Epithelial cell of alveolus of lung (primary cell): ENCODE data around the genes EVPL and UBALD2.

DNA sequence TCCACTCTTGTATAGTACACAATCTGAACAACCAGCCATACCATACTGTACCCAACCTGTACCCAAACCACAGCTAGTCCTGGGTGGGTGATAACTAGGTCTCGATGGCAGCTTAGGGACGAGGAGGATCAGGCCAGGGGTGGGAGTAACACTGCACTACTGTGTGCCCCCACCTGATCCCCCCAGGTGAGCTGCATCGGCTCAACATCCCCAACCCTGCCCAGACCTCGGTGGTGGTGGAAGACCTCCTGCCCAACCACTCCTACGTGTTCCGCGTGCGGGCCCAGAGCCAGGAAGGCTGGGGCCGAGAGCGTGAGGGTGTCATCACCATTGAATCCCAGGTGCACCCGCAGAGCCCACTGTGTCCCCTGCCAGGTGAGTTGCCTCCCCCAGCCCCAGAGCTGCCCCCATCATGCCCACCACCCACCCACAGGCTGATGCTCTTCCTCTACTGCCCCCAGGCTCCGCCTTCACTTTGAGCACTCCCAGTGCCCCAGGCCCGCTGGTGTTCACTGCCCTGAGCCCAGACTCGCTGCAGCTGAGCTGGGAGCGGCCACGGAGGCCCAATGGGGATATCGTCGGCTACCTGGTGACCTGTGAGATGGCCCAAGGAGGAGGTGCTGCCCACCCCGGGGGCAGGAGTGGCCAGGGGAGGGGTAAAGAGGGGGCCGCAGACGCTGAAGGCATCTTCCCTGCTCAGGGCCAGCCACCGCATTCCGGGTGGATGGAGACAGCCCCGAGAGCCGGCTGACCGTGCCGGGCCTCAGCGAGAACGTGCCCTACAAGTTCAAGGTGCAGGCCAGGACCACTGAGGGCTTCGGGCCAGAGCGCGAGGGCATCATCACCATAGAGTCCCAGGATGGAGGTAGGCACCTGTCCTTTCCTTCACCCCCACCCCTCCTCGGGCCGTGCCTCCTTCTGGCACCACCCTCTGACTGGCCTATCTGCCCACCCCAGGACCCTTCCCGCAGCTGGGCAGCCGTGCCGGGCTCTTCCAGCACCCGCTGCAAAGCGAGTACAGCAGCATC, 8.4 kb downstream of the GALK1 start:
- RAMPAGE, long total RNA, result no peak
- RRBS, result 89% methylated on average over 3 of the region's 39 CpGs

DNA sequence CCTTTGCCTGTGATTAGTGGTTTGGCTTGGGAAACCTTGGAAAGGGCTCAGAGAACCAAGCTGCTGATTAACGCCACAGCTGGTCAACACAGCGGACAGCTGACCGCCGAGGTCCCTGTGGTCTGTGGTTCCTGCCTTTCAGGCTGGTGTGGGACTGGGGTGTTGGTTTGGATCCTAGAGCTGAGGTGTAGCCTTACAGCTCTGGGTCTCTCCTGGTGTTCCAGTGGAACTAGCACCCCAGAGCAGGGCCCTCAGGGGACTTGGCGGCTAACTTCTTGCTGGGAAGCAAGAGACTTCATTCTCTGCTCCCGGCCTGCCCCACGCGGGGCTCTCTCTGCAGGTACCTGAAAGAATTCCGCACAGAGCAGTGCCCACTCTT, 24.8 kb downstream of the UNK start:
- RAMPAGE, long total RNA, result no peak
- RRBS, result no CpG with 5 or more reads among the region's 9 CpGs

DNA sequence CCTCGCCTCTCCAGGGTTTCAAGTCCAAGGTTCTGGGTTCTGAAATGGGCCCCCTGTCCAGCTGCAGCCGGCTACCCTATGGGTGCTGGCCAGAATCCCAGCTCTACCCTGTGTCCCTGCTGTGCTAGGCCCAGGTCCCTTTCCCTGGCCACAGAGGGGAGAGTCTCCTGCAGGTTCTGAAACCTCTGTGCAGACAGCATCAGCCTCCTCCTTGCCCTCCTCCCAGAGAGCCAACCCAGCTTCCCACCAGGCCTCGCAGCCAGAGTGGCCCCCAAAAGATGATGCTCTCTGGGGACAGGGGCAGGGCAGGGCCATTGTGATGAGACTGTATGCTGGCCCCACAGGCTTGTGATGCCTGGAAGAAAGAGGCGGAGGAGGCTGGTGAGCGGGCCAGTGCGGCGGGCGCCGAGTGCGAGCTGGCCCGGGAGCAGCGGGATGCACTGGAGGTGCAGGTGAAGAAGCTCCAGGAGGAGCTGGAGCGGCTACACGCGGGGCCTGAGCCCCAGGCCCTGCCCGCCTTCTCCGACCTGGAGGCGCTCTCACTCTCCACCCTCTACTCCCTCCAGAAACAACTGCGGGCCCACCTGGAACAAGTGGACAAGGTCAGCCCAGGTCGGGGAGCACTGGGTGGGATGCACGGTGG, 21.2 kb downstream of the UNC13D start:
- RAMPAGE, long total RNA, result no peak
- RRBS, result no CpG with 5 or more reads among the region's 21 CpGs

GRCh38 chr17:75835236-75835514, 9.0 kb downstream of the UNC13D start:
- RAMPAGE, long total RNA, result no peak
- RRBS, result 7% methylated on average over 2 of the region's 14 CpGs

DNA sequence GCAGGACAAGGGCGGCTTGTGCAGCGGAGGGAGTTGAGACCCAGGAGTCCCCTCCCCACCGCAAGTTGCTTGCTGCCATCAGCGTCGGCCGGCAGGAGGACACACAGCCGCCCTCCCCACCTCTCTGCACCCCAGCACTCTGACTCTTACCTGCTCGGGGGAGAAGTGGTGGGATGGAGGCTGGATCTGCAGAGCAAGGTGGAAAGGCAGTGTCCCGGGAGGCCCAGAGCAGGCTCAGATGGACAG, 947 bp downstream of the UNC13D start:
- RAMPAGE, long total RNA, result no peak
- RRBS, result 54% methylated on average over 1 of the region's 9 CpGs

DNA sequence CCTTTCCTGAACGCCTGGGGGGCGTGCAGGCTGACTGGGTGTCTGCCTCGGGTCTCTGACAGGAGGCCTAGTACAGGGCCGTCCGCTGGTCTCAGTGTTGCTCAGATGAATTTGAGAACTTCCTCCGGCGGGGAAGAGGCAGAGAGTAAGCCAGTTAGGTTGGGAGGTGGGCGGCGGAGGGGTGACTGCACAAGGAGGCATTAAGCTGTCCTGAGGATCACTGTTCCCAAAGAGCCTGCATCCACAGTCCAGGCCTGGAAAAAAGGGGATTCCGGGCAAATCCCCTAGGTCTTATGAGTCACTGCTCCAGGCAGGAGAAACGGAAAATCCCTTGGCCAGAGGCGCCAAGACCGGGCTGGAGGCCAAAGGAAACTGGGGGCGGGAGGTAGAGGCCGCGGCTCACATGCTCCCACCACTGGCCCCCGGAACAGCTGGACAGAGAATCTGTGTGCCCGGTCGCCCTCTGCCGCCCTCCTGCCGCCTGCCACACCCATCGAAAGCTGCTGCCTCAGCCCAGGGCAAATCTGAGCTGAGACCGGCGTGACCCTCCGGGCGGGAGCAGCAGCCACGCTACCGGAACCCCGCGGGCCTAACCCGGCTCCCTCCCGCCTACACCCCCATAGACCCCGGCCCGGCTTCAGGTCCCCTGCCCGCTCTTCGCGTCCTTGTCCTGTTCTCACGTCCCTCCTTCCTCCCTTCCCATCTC, 1.2 kb downstream of the TRIM47 start:
- RAMPAGE, long total RNA, result no peak
- RRBS, result 2% methylated on average over 13 of the region's 38 CpGs

DNA sequence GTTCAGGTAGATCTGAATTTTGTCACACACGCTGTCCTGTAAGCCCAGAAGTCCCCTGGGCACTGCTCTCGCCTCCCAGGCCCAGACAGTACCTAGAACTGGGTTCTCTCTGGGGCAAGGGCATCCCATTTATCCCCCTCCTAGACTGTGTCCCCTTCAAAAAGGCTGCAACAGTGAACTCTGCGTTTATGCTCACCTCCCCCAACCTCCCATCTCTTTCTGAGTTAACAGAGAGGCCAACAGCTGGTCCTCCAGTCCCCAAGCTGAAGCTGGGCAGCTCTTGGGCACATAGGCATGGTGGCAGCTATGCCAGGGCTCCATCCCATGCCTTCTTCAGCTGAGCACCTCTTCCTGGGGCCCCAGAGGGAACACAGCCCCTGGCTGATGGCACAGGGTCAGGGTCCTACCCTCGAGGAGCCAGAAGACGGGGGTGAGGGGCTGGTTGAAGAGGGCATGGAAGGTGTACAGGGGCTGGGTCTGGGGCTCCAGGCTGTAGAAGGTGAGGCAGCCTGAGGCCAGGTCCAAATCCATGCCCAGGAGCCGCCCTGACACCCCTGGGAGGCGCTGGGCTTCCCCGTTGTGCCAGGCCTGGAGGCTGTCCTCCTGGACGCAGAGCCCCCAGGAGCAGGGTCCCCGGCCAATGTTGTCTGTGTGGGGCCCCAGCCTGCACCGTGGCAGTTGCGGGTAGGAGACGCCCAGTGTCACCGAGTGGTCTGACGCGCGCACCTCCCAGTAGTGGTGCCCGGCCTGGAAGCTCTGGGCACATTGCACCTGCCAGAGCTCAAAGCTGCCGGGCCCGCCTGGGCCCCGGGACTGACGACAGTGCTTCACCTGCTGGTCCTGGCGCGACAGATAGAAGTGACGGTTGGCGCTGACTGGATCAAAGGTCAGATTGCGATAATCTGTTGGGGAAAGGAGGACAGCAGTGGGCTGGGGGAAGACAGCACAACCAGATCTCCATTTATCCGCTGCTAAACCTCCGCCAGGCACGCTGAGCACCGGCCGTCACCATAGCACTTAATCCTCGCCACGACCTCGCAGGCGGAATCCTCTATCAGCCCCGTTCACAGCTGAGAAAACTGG, 6.0 kb downstream of the TRIM65 start:
- RAMPAGE, long total RNA, result no peak
- RRBS, result 67% methylated on average over 1 of the region's 37 CpGs

- RAMPAGE, long total RNA, result no peak
- RRBS, result 90% methylated on average over 3 of the region's 17 CpGs
Measured at GRCh38 chr17:76001055-76001708, 527 bp downstream of the CDK3 start.

DNA sequence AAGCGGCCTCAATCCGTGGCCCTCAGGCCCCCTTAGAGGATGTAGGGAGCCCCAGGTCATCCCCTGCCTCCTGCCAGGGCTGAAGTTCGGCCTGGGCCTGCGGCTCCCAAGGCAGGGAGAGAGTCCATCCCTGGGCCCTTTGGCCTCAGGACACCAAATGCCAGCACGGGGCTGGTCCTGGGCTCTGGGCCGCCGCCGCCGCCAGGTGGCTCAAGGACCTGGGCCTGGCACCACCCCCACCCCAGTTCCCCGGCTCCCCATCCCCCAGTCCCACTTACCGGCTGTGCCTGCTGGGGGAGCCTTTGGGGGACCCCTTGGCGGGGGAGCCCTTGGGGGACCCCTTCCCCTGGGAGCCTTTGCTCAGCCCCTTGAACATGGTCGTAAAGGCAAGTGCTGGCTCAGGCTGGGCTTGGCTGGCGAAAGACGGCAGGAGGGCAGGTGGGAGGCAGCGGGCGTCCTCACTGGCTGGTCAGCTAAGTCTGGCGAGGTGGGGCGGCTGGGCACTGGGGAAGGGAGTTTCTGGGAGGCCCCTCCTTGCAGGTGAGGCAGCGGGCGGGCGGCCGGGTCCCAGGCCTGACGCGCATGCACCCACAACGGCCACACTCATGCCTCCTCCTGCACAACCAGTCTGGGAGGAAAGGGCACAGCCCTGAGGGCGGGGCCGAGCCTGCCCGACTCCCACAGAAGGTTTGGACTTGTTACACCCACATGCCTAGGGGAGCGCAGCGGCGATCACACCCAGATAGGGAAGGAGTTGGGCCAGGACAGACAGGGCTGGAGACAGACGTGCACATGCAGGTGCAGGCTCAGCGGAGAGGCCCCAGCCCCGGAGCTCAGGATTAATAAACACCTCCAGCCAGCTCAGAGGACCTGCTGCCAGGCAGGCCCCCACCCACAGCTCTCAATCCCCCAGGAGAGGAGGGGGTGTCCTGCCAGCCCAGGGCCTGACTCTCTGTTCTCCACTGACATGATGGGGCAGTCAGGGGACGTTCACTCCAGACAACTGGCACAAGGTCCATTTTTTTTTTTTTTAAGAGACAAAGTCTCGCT, at the start of gene EVPL:
Gene EVPL, minus strand, starts transcription at position 484 of the 1,050 bp plus-strand sequence.
- RAMPAGE, long total RNA, result no peak
- RRBS, result no CpG with 5 or more reads among the region's 37 CpGs

DNA sequence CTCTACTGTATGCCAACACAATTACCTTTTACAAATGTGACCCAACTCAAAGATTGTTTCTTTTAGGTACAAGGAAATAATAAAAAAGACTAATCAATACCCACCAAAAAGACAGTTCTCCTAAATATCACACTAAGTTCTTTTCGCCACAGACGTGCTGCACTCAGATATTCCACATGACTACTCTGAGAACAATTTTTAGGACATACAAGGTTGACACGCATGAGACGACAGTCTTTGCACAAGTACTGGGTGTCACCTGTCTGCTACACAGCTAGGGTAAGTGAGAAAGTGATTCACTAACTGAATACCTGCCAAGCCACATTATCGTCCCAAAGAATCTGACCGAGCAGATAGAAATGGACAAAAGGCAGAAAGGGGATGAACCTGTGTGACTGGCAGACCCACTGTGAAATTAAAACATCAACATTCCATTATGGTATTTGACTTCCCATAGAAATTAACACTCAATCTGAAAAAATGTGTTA, 21.3 kb downstream of the SRP68 start:
- RAMPAGE, long total RNA, result no peak
- RRBS, result no CpG with 5 or more reads among the region's 6 CpGs

- RAMPAGE, long total RNA, result no peak
- RRBS, result no CpG with 5 or more reads among the region's 14 CpGs
Measured at GRCh38 chr17:76091527-76091929, 12.1 kb downstream of the EXOC7 start.

DNA sequence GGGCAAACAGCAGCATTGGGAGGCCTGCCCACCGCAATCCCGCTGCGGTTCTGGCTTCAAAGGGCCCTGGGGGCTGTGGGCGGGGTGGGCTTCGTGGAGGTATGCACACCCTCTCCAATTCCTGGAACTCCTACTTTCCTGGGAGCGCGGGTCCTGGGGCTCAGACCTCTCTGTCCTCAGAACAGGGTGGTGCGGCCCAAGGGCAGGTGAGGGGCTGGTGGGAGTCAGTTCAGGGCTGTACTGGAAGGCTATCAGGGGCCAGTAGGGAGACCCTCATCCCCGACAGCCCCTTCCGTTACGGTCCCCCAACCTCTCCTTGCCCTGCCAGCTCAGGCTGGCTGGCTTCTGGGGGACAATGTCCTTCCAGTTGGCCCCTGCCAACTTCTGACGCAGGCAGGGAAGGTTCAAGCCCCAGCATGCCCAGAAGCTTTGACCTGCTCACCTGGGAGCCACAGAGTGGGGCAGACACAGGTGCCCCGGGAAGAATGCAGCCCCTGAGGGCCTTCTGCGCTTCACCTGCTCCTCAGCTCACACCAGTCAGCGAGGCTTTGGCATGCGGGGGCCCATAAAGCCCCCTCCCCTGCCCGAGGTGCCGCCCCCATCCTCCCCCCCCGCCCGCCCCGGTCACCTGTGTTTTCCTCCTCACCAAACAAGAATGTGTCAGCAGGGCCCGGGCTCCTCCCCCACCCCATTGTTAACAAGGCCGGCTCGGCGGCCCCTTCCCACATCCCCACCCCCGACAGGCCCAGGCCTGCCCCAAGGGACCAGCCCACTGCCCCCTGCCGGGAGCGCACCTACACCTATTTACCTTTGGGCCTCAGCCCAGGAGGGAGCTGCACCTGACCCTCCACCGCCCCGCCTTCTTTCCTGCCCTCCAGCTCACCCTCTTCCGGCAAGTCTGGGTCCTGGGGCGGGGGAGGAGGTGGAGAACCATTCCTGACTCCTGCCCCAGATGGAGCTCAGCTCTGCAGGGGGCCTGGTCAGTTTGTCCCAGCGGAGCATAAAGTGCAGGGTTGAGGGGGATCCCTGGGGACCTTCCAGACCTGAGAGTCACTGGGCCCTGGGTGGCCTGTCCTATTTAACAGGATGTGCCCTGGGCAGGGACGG, 8.7 kb downstream of the FOXJ1 start:
- RAMPAGE, long total RNA, result no peak
- RRBS, result 3% methylated on average over 5 of the region's 34 CpGs

DNA sequence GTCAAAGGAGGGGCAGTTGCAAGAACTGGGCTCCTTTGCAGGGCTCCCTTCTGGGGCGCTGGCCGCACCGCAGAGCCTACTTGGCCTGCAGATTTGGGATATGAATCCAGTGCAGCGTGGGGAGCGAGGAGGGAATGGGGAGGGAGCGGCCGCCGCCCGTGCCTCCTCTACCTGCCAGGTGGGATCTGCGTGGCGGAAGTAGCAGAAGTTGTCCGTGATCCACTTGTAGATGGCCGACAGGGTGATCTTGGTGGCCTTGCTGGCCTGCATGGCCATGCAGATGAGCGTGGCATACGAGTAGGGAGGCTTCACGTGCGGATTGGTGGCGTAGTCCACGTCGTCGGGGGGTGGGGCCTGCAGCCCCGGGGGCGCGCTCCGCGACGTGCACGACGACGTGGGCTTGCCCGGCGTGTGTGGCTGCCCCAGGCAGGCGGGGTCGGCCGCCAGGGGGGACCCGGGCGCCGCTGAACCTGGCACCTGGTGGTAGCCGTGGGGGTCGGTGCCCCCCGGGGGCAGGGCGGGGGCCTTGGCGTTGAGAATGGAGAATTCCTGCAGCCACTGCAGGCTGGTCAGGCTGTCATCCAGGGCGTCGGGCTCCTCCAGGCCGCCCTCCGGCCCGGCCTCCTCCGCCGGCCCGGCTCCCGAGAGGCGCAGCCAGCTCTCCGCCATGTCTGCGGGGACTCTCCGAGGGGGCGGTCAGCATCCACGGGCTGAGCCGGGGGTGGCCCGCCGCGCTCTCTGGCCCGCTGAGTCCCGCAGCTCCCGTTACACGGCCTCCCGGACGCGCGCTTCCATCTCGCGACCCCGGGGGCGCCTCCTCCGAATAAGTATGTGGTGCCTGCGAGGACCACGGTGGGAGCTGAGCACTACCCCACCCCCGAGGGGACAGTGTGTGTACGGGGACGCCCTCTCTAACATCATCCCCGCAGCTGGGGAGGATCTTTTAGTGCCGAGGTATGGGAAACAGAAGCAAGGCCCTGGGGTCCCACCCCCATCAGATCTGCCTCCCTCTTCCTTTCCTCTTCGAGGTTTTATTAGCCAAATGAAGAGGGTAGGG, 990 bp downstream of the FOXJ1 start:
- RAMPAGE, long total RNA, result no peak
- RRBS, result 2% methylated on average over 36 of the region's 83 CpGs

GRCh38 chr17:76145004-76146031, 4.3 kb upstream of the FOXJ1 start:
- RAMPAGE, long total RNA, result no peak
- RRBS, result no CpG with 5 or more reads among the region's 27 CpGs

- RAMPAGE, long total RNA, result no peak
- RRBS, result no CpG with 5 or more reads among the region's 7 CpGs
Measured at GRCh38 chr17:76151663-76152242, 10.7 kb upstream of the FOXJ1 start.

DNA sequence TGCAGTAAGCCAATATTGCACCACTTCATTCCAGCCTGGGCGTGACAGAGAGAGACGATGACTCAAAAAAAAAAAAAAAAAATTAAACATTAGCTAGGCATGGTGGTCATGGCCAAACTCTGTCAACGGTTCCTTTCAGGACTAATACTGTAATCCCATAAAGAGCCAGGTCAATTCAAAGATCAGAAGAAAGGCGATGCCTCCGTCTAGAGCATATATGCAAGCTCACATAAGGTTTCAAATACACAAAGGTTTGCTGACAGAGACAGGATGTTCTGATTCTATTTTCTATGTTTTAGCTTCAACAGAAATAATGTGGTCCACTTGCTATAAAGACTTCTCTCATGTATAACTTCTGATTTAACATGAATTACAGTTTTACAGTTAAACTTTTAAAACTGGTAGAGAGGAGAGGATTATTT, 2.3 kb downstream of the RNF157 start:
- RAMPAGE, long total RNA, result no peak
- RRBS, result no CpG with 5 or more reads among the region's 5 CpGs

DNA sequence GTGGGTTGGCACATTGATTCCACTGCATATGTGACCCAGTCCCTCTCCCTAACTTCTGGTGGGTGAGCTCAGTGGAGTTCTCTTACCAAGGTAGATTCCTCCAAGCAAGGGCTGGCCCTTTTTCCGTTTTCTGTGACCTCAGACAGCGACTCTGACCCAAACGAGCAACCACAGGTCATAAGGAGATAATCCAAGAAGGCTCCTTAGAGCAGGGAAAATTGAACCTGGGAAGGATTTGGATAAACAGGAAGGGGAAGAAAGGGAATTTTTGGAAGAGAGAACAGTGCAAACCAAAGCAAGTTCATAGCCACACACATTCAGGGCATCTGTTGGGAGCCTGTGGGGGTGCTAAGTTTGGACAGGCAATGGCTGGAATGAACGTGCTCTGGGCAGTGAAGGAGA, 9.6 kb upstream of the UBALD2 start:
- RAMPAGE, long total RNA, result no peak
- RRBS, result no CpG with 5 or more reads among the region's 4 CpGs

- RAMPAGE, long total RNA, result no peak
- RRBS, result 93% methylated on average over 2 of the region's 17 CpGs
Measured at GRCh38 chr17:76261568-76262296, 3.4 kb upstream of the UBALD2 start.

DNA sequence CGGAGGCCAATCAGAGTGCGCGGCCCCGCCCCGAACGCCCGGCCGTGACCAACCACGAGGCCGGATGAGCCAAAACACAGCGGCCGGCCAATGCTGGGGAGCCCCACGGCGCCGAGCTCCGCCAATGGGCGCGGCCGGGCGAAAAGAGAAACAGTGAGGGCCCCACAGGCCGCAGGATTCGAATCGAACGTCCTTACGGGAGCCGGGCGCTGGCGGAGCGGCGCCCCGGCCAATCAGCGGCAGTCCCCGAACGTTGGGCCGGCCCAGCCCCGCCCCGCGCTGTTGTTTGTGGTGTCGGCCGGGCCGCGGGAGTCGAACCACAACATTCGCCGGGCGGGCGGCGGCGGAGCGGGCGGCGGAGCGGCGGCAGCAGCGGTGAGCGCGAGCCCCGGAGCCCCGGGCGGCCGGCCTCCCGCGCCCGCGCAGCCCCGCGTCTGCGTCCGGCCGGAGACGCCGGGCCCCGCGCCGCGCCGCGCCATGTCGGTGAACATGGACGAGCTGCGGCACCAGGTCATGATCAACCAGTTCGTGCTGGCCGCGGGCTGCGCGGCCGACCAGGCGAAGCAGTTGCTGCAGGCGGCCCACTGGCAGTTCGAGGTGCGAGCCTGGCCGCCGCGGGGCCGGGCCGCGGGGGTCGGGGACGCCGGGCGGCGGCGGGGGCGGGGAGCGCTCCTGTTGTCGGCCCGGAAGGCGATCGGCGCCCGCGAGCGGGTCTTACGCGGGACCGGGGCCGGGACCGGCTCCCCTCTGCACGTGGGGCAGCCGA, at the start of gene UBALD2:
Gene UBALD2, plus strand, starts transcription at position 320 of the 766 bp plus-strand sequence.
- RAMPAGE, long total RNA, result no peak
- RRBS, result 2% methylated on average over 71 of the region's 120 CpGs

- RAMPAGE, long total RNA, result no peak
- RRBS, result no CpG with 5 or more reads among the region's 3 CpGs
Measured at GRCh38 chr17:76308366-76308649, 232 bp upstream of the QRICH2 start.